GM19240 (cell line): Measurements from ENCODE around the gene DTX1.

GRCh38 chr12:112910776-112911510, 4.2 kb downstream of the OAS1 start:
- RRBS = no CpG with 5 or more reads among the region's 11 CpGs

DNA sequence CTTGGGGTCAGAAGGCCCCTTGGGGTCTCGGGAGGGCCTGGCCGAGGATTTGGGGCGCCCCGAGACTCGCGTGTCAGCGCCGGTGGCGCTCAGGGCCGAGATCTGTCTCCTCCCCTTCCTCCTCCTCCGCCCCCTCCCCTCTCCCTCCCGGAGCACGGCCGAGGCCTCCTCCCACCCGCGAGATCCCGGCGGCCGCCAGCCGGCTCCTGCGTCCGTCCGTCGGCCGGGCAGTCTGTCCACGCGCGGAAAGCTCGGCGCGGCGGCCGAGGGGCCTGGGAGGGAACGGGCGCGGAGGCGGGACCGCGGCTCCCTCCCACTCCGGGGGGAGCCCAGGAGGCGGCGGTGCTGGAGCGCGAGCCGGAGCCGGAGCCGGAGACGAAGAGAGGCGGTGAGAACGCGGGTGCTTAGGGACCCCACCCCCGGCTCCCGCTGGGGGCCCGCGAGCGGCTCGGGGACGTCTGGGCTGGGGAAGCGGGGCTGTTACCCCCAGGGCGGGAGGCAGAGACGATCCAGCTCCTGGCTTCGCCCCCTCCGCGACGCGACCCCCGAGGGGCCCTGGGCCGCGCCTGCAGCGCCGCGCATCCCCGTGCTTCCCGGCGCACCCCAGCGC, at the start of gene DTX1:
Gene DTX1, plus strand, starts transcription at position 174 of the 610 bp plus-strand sequence.
- RRBS = 2% methylated on average over 34 of the region's 76 CpGs

DNA sequence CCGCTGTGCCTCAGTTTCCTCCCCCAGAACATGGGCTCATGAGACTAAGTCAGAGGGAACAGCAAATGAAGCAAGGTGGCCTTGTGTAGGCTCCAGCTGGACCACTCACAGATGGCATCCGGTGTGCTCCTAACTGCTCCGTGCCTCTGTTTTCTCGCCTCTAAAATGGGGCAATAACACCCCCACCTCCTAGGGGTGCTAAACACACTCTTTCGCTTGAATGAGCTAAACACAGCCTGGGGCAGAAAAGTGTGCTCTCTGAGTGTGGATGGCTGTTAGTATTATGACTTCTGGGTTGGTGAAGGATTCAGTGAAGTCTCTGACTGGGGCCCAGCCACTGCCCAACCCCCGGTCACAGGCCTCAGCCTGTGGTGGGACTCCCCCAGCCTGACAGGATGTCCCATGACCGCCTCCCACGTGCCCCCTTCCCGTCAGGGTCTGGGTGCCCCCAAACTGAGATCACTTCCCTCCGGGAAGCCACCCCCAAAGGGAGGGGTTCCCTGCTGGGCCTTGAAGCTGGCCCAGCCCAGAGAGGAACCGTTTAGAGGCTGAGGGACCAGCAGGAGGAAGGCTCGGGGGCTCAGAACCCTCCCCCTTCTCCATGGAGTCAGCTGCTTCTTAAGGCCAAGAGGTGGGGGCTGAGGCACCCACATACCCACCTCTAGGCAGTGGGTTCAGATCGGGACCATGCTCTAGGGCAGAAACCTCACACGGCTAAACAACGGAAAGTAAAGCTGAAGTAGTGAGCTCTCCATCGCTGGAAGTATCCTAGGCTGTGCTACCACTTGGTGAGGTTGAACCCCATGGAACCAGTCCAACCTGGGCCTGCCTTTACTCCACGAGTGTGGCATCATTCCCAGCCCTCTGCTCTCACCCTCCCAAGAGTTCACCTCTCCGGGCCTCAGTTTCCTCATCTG, 13.7 kb downstream of the DTX1 start:
- RRBS = no CpG with 5 or more reads among the region's 18 CpGs

GRCh38 chr12:113103675-113104397, 31.7 kb downstream of the RASAL1 start:
- RRBS = no CpG with 5 or more reads among the region's 44 CpGs

DNA sequence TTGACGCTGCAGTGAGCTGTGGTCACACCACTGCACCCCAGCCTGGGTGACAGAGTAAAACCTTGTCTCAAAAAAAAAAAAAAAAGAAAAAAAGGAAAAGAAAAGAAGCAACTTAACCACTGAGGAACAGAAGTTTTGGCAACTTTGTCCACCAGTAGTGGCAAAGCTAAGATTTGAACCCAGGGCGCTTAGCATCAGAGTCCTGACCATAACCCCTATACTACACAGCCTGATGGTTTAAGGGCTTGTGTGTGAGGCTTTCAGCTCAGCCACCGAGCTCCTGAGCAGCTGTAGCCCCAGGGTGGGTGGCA, 21.2 kb downstream of the RASAL1 start:
- RRBS = no CpG with 5 or more reads among the region's 3 CpGs

DNA sequence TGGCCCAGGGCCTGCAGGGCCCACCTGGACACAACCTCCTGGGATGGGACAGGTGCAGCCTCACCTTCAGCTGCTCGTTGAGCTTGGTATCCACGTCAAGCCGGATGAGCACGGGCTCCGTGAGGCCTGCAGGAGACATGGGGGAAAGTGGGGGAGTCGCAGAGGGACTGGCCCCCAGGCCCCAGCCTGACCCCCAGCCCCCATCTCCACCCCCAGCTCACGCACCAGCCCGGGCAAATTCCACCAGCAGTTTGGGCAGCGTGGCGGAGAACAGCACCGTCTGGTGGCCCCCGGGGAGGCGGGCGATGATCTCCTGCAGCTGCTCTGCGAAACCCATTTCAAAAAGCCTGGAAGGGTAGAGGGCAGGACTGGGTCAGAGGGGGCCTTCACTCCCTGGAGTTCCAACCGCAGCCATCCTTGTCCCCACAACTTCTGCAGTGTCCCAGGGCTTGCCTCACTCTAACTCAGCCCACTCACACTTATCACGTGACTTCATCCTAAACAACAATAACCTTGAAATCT, 10.4 kb downstream of the DDX54 start:
- RRBS = 50% methylated on average over 5 of the region's 17 CpGs

- RRBS = 97% methylated on average over 2 of the region's 30 CpGs
Observed at GRCh38 chr12:113291027-113292136, 43.5 kb downstream of the SLC8B1 start.

DNA sequence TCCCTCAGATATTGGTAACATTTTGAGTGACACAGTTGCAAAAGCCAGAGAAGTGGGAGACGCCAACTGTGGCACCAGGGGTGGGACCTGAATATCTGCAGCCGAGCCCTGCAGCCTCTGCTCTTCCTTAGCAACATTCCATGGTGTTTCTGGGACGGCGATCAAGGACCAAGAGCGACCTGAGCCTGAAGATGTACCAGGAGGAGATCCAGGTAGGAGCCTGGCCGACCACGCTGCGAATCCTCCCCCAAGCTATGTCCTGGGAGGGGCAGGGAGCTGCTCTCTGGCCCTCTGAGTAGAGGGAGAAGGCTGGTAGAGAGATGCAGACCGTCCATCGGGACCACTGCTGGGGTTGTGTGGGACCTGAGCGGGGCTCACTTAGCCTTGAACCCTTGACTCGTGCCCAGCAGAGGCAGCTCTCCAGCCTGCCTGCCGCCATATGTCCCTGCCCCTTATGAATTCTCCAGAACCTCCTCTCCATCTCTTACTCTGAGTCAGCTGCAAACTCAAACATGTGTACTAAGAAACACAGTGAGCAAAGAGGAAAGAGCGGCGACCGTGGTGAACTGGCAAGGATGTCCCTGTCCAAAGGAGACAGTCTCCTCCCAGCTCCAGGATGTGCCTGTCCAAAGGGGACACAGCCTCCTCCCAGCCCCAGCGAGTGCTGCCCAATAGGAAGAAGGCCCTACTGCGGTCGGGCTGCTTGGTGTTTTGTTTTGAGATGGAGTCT, 41.6 kb downstream of the SLC8B1 start:
- RRBS = no CpG with 5 or more reads among the region's 19 CpGs

- RRBS = no CpG with 5 or more reads among the region's 3 CpGs
Observed at GRCh38 chr12:113374788-113375102, 16.4 kb downstream of the PLBD2 start.

- RRBS = no CpG with 5 or more reads among the region's 13 CpGs
Observed at GRCh38 chr12:113961937-113962434, 4.1 kb downstream of the RBM19 start.

GRCh38 chr12:114395659-114396379, 10.1 kb downstream of the TBX5 start:
- RRBS = 10% methylated on average over 27 of the region's 55 CpGs

- RRBS = no CpG with 5 or more reads among the region's 38 CpGs
Observed at GRCh38 chr12:114399279-114400161, 6.4 kb downstream of the TBX5 start.

DNA sequence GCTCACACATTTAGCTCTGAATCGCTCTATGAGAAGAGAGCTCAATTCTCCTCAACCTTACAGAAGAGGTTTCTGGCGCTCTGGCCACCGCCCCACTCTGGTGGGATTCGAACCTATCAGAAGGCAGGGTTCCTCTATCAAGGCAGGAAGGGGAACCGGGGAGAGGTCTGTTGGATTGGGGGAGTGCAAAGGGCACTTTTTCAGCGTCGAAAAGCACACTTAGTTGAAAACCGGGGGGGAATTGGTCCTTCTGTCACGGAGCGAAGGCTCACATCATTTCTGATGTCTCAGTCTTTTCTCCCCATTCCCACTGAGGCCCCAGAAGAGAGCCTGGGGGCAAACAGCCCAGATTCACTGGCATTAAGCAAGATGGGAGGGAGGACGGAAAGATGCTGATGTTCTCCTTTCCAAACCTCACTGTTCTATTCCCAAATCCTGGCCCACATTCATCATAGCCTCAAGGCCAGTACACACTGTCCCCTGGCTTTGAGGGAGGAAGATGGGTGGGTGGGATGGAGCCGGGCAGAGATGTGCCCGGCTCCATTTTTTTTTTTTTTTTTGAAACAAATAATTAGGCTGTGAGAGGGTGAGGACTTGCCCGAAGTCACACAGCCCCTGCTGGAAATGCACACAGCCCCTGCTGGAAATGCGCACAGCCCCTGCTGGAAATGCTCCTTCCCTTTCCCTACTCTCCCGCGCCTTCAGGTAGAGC, 7.7 kb upstream of the TBX5 start:
- RRBS = 4% methylated on average over 1 of the region's 17 CpGs

DNA sequence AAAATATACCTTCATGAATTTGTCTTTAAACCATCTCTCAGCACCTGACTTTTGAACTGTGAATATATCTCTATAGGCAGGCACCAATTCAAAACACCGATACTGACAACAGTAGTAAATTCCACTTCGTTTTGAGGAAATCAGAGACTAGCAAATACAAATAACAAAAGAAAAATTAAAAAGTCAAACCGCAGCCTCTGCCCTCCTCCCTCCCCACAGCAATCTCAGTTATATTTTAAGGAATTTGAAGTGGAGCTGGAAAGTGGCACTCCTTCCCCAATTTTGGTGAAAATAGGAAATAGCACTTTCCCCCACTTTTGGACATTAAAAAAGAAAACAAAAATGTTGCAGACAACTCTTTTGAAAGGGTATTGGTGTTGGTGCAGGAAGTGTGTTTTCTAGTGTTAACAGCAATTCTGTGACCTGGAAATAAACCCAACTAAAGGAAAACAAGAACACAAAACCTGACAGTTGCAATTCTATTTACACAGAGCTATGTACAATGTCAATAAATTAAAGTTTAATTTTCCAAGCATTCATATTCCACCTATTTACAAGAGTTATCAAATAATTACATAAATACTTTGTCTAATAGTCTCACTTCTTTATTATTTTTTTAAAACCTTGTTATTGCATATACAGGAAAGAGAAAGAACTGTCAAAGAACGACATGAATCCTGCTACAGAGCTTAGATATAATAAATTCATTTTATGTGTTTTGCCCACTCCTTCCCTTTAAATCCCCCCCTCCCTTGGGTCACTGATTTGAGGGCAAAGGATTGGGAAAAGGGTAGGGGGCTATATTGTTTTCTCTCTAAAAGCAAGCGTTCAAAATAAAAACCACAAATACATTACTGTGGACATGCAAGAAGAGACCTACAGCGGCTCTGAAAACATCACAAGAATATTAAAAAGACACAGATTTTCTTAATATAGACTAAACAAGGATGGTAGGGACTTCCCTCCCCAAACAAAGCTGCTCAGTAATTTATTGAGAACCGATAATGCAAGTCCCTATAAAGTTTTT, 13.3 kb downstream of the TBX3 start:
- RRBS = no CpG with 5 or more reads among the region's 7 CpGs

GRCh38 chr12:114676034-114676565, 7.9 kb downstream of the TBX3 start:
- RRBS = no CpG with 5 or more reads among the region's 6 CpGs

- RRBS = 50% methylated on average over 5 of the region's 24 CpGs
Observed at GRCh38 chr12:114685397-114685829, 1.4 kb upstream of the TBX3 start.

DNA sequence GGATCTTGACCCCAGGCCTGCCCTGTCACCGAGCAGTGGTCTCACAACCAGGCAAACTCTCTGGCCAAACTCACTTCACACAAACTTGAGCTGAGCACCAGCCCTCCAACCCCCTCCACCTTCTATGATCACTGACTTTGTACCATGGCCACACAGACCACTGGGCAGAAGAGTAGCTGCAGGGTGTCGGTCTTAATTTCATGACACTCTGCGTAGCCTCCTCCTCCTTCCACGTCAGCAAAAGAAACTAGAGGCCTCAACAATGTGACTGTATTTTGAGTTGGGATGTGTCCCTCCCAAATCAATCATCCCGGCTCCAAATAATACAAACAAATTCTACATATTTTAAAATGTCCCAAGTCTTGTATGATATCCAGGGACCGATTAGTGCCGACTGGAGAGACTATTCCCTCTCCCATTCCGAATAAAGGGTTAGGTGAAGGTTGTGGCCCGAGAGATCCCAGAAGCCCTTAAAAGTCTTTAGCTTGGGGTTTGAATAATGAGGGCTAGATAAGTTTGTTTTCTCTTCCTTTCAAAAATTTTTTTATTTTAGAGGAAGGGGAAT, 7.4 kb upstream of the TBX3 start:
- RRBS = no CpG with 5 or more reads among the region's 9 CpGs

- RRBS = 6% methylated on average over 1 of the region's 18 CpGs
Observed at GRCh38 chr12:114691815-114692156, 7.8 kb upstream of the TBX3 start.

GRCh38 chr12:114746749-114747218, 62.8 kb upstream of the TBX3 start:
- RRBS = no CpG with 5 or more reads among the region's 6 CpGs

- RRBS = no CpG with 5 or more reads among the region's 2 CpGs
Observed at GRCh38 chr12:114933356-114933710, 249.4 kb upstream of the TBX3 start.